H7 (cell line): ENCODE measurements around the gene FAT4.

DNA sequence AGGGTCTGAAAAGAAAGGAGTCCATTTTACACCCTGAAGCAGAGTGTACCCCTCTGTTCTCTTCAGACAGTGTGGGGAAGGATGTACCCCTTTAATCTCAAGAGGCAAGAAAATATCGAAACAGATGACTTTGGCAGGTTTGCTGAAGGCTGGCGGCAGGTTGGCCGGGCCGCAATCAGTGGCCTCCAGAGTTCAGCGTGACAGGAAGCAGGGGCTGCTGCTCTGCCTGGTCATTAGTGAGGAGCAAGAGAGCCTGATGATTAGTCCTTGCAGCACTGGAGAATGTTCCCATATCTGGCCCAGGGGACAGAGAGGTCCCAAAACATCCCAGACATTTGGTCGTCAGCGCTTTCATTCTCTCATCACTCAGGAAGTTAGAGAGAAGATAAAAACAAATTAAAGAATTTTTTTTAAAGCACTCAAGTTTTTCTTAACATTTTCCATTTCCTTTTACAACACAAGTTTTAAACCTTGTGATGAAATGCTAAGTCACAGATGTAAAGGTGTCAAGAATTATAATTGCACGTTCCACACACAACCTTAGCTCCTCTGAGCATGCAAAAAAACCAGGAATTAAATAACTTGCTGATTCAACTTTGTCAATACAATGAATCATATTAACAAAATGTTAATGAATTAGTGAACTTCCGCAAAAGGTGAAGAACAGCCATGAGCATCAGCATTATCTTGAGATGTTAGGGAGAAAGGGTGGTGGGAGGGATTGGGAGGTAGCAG, 352.9 kb downstream of the SPRY1 start:
- RAMPAGE, long total RNA: no peak

DNA sequence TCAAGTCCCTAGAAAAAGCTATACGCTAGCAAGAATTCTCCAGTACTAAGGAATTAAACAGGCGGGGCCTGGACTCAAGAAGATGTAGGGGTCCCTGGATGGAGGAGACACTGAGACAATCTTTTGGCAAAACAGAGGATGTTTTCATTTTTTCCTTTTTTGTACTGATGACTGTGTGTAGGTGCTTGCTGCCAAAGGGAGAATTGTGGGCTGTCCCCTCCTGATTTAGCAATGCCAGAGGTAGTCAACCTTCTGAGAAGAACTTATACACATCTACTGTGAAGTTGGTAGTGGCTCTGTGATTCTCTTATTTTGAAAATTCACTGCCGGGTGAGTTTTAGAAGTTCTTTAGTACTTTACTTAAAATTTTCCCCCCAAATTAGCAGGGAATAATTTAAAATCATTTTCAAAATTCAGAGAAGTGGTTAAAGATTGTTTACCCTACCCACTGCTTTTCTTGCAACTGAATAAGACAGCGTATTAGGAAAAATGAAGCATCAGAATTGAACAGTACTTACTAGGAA, 391.2 kb downstream of the SPRY1 start:
- RAMPAGE, long total RNA: no peak

GRCh38 chr4:123896428-123897122, 500.0 kb downstream of the SPRY1 start:
- RAMPAGE, long total RNA: no peak

DNA sequence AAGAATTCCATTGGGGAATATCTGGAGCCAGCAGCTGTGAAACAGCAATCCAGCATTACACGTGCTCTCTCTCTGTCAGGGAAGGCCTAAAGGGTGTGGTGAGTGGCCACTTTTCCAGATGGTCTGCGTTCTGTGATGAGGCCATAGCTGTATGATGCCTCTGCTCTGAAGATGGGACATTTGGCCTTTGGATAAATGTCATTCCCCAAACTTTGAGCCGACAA, 633.7 kb downstream of the SPRY1 start:
- RAMPAGE, long total RNA: no peak

DNA sequence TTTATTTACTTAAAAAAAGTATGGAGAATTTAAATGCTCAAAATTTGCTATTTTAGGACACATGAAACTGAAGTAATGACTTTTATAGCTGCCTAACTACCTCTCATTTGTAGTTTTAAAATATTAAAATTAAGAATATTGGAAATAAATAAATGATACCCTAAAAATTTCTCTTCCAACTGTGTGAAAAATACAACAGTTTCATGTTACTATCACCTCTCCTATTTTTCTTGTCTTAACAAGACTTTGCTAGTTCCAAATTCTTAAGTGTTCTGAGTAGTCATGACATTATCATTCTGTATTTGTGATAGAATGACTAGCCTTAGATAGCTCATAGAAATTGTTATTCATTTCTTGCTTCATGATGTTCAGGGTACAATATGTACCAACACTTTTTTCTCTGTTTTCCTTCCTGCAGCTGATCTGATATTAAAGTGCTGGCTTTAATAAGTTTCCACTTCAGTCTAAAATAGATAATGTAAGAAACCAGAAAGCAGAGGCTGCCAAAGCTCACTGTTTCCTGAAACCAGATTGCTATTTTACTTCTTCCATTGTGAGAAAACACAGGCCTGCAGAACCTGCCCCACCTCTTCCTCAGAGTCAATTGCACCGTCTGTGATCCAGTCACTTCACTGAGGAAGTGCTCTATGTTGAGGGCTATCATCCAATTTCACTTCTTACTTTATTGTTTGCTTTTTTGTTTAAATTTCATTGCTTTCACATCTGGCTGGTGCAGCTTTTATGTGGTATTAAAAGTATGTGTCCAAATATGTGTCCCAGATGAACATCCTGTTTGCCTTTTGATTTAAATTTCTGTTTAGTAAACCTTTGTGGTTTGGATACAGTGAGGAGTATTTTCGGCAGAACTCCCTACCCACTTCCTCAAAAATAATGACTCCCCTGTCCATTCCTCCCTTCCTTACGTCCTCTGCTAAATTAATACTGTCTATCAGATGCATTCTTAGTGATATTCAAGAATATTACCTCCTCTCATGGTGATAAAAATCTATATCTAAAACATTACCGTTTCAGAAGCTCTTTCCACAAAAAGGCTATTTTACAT, 652.2 kb downstream of the ANKRD50 start:
- RAMPAGE, long total RNA: no peak

DNA sequence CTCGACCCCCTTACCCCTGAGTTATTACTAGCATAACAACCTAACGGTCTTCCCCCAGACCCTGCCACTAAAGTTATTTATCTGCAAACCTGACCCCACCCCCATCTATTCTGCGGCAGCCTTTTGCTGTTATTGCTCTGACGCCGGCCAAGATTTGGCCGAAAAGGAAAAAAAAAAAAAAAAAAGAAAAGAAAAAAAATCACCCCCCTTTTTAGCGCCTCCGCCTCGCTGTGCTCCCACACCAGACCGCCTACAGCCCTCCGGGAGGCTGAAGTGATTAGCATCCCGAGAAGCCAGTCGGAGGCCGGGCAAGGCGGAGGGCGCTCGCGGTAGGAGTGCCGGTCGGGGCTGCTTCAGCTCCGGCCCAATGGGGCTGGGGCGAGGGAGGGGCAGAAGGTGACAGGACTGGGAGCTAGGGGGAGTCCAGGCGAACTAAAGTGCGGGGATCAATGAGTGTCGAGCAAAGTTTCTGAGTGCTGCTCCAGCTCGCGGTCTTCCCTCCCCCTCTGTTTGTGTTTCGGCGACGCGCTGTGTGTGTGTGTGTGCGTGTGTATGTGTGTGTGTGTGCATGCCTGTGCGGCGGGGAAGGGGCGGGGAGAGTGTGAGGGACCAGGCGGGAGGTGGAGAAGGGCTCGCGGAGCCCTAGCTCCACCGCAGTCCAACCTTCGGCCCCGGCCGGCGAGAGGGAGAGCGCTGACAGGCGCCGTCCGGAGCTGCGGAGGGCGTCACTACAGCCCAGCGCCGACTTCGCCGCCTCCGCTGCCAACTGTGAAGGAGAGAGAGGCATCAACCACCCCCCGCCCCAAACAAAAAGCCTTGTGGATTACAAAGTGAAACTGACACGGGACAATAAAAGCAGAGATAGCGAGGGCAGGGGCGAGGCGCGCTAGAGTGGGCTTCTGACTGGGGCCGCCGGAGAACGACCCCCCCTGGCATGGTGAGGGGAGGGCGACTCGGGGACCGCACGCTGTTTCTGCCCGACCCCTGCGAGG, at the start of gene FAT4:
FAT4 (plus strand) TSS at position 430 of the 992 bp plus-strand sequence.
- RAMPAGE, long total RNA: no peak

DNA sequence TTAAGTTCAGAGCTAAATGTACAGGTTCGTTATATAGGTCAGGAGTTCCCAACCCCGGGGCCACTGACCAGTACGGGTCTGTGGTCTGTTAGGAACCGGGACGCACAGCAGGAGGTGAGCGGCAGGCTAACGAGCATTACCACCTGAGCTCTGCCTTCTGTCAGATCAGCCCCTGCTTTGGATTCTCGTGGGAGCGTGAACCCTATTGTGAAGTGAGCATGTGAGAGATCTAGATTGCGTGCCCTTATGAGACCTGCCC, 51.0 kb downstream of the FAT4 start:
- RAMPAGE, long total RNA: no peak

GRCh38 chr4:125676161-125676604, 361.4 kb downstream of the FAT4 start:
- RAMPAGE, long total RNA: no peak

- RAMPAGE, long total RNA: no peak
These were observed 47.1 kb downstream of the ABHD18 start for GRCh38 chr4:128012150-128012842.

DNA sequence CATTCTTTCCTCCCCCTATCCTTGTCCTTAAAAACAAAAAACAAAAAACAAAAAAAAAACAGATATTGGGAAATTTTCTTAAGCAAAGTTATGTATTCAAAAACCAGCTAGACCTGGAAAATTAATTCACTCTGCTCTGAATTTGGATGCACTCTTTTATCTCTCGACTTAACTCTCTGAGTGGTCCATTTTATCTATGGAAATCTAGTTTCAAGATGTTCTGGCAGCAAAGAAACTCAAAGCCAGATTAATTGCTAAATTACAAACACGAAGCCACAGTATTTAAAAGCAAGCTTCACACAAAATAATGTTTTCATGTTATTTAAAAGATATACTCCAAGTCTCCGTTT, 106.8 kb upstream of the PGRMC2 start:
- RAMPAGE, long total RNA: no peak

- RAMPAGE, long total RNA: no peak
These were observed 140.3 kb upstream of the PGRMC2 start for GRCh38 chr4:128427792-128428408.

DNA sequence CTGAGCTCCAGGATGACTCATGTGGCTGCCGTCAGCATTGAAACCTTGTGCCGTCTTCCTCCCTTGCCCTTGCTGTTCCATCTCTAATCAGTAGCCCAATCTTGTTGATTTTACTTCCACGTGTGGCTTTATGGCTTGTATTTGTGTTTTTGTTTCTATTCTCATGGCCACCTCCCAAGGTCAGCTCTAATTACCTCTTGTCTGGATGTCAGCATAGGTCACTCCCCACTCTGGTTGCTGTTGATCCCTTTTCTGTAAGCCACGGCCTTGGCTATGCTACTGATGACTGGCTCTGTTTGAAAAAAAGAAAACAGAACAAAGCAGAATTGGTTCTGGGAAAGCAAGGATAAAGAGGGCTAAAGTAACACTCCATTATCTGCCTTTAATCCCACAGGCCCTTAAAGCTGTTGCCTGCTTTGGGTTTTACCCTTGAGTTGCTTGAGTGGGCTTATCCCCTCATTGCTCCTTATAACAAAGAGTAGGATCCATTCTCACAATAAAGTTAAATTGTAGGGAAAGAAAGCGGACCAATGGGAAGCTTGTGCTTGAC, 173.8 kb upstream of the PGRMC2 start:
- RAMPAGE, long total RNA: no peak

DNA sequence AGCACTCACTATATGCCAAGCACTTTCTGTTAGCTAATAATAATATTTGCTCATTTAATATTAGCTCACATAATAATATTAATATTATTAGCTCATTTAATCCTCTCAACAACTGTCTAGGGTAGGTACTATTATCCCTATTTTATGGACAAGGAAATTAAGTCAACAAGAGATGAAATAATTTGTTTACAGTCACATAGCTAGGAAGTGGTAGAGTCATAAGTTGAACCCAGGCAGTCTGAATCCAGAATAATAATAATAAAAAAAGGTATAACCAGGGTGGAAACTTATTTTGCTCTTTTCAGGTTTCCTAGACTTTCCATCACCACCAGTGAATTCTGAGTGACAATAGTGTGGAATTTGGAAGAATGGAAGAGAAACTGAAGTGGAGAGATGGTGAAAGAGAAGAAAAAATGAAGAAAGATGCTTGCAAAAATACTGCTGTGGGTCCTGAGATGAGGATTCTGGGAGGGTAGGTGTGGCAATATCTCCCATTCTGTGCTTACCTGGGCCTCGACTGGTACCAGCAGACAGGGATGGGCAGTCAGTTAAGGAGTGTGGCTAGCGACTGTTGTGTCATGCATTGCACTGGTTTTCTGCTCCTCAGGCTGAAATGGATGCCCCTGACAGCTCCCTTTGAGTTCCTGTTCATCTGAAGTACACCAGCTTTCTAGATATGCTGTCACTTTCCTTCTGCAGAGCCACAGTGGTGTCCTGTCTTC, 182.3 kb upstream of the PGRMC2 start:
- RAMPAGE, long total RNA: no peak

DNA sequence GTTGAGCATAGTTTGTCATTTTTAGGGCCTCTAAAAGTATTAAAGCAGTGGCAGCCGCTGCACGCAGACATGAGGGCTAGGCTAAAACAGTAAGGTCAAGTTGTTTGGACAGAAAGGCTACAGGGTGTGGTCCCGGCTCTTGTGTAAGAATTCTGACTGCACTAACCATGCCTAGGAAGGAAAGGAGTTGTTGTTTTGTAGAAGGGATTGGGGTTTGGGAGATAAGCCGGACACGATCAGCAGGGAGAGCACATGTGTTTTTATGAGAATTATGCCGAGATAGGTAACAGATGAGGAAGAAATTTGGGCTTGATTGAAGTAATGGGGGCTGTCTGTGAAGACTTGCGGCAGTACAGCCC, 166.6 kb upstream of the JADE1 start:
- RAMPAGE, long total RNA: no peak

- RAMPAGE, long total RNA: no peak
These were observed 136.4 kb upstream of the JADE1 start for GRCh38 chr4:128673149-128673505.

GRCh38 chr4:128872485-128873273, 63.2 kb downstream of the JADE1 start:
- RAMPAGE, long total RNA: no peak

DNA sequence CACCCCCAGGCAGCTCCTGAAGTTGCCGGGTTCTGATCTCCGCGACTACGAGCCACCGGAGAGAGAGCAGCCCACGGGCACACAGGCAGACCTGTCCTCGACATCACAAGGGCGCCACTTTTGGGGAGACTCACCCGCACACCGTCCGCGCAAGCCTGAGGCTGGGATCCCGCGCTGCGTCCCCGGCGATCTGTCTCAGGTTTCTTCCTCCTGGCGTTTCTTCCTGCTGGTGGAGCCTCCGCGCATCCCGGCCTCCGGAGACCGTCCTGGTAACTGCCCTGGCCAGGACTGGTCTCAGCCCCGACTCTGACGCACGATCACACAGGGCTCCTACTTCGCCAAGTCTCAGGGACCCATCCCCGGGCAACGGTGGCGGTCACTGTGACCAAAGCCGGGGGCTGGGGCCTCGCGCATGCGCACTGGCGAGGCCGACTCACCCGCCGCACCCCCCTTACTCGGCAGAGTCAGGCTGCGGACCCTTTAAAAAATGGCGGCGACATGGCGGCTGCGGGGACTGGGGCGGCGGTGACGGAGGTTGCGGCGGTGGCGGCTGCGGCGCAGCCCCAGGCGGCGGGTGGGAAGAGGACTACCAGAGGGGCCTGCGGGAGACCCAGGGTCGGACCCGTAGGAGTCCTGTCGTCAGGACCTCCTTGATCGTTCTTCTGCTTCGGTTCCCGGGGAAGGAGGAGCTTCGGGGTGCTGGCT, 1173.2 kb upstream of the PCDH10 start:
- RAMPAGE, long total RNA: no peak

GRCh38 chr4:132345211-132346000, 803.7 kb upstream of the PCDH10 start:
- RAMPAGE, long total RNA: no peak

DNA sequence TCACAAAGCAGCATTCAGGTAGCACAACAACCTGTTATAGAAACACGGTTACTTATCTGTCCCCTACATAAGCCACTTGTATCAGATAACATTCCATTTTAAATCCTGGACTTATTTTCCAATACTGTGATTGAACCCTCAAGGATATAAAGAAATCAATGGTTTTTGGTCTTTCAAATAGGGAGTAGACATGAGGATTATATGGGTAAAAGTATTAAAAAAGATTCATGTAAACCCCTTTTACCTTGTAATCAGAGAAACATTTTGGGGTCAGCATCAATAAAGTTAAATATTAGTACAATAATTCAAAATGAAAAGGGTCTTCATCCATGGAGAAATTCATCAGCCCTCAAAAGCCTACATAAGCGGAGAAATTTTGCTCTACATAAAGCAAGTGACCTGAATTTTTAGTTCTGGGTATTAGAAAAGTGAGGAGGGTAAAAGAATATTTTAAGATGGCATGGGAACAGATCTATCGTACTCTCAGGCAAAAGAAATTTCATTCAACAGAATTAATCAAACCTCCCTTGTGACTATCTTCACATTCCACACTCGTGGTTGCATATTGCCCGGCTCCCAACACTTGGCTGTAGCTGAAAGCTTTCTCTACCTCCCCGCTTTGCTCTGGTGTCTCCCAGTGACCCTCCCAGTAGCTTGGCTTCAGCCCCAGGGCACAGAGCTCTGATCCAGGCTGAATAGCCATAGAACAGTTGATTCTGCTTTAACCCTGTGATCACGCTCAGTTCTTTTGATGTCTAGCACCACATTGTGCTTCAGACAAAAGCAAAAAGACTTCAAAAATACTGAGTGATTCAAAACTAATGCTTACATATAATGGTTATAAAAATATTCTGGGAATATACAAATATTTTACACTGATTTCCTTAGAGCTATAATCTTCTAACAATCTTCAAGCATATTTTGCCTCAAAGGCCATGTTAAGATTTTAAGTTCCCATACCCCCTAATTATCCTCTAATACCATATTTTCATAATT, 24.7 kb downstream of the SLC7A11 start:
- RAMPAGE, long total RNA: no peak

DNA sequence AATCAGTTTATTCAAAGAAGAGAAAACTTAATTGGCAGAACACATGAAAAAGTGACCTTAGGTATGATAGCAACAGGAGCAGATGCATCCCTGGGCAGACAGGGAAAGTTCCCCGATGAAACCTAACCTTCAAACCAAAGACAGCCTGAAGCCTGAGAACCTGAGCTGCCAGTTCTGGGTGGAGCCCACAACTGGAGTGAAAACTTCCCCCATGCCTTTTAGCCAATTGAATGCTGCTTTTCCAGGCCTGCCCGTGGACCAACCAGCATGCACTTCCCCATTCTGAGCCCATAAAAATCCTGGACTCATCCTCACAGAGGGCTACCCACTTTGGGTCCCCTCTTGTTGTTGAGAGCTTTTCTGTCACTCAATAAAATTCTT, 13.7 kb upstream of the SLC7A11 start:
- RAMPAGE, long total RNA: no peak